Vermiform appendix (tissue), 1 donor: ENCODE measurements around a stretch of chr5.

- PRO-cap: no peak
Observed at GRCh38 chr5:107594389-107595117, 76.2 kb downstream of the EFNA5 start.

DNA sequence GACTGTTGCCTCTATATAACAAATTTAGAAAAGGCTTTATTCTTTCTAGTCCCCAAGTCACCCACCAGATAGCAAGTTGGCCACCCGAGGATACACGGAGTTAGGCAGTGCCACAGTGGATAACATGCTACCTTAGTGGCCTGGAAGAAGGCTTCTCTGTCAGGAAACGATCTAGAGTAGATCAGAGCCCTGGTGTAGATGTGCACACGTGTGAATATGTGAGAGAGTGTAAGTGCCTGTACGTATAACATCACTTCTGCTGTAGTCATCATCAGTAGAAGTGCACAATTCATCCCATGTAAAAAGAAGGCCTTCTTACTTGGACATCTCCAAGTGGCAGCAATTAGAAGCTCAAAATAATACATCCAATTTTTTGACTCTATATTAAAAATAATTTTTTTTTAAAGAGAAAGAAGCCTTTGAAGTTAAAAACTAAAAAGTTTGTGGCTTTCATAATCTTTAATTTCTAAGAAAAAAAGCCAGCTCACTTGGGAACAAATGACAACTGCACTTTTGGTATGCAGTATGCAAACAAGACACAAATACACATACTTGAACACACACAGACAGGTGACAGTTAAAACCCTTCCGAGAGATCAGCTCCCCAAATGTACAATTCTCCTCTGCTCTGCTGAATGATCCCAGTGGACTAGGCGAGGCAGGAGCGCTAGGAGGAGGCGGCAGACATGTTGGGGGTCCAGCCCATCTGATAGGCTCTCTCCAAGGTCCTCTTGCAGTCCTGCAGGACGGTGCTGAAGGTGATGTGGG is 190.5 kb upstream of the EFNA5 start:
- PRO-cap: no peak

GRCh38 chr5:108081973-108082418 is 299.9 kb downstream of the FBXL17 start:
- PRO-cap: no peak

DNA sequence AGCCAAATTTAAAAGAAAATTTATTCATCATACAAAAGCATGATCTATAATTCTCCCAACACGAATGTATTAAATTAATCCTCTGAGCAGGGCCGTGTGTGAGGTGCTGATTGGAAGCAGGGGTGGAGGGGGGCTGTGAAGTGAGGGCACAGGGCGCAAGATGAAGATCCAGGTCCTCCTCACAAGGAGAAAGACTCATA is 206.9 kb downstream of the FBXL17 start:
- PRO-cap: no peak

- PRO-cap: no peak
Observed at GRCh38 chr5:108212889-108213311, 169.0 kb downstream of the FBXL17 start.

DNA sequence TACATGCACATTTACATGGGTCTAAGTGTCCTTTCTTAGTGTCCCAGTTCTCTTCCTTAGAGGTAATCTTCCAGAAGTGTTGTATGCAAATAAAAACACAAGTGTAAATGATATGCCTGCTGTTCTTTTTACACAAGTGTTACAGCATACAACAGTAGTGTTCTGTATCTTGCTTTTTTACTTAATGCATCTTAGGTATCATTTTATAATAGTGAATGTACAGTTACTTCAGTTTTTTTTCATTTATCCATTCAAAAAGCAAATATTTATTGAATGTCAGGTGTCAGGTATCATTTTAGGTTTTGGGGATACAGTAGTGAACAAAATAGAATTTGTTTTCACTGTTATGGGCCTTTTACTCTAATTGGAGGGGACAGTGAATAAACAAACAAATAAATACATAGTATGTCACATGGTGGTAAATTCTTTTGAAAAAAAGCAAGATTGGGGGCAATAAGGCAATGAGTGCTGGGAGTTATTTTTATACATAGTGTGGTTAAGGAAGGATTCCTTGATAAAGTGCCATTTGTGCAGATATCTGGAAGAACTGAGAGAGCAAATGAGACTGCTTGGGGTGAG is 156.2 kb downstream of the FER start:
- PRO-cap: no peak

DNA sequence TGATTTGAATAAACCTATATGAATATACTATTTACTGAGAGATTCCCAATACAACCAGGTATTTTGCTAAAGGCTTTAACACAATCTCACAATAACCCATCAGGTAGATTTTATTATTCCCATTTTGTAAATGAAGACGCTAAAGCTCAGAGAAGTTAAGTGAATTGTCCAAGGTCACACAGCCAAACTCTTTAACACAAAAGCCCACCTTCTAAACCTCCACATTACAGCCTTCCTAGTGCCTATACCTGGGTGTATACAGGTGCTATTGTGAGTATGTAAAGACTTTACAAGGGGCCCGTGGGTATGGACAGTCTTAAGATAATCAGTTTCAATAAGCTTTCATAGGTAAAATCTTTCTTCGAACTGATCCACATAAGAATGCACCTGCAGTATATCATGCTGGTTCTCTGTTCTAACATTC is 59.2 kb downstream of the PJA2 start:
- PRO-cap: no peak

DNA sequence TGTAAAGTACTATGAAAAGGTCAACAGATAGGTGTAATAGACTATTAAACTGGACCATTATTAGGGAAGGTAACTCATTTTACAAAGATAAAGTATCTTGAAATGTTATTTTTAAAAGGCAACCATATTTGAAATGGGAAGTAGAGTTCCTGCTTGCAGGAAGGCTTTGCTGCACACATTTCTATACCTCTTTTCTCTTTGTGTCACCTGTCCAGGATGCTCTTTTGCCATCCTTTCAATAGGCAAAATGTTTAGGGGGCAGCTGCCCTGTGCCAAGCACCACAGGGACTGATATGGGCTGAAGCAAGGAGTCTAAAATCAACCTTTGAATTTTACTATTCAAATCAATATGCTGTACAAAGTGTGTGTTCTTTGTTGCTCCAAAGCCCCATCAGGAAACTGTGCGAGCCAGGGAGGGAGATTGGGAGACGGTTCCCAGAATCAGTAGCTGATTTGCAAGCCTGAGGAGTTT is 16.1 kb upstream of the MAN2A1 start:
- PRO-cap: no peak

GRCh38 chr5:109713272-109713881 is 23.6 kb downstream of the MAN2A1 start:
- PRO-cap: no peak

DNA sequence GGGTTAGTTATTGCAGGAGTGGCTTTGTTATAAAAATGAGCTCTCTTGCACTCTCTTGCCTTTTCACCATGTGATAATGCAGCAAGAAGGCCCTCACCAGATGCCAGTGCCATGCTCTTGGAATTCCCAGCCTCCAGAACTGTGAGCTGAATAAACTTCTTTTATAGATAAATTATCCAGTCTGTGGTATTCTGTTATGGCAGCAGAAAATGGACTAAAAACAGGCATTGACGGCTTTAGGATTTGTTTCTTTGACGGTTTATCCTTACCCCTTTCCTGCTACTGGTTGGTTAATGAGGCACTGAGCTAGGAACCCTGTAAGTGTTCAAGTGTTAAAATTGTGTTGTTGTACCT is 161.7 kb downstream of the MAN2A1 start:
- PRO-cap: no peak

GRCh38 chr5:111227135-111227615 is 3.0 kb downstream of the CAMK4 start:
- PRO-cap: no peak

GRCh38 chr5:112028110-112028514 is 271.1 kb upstream of the NREP start:
- PRO-cap: unidirectional peak, minus-strand start at chr5:112028274

DNA sequence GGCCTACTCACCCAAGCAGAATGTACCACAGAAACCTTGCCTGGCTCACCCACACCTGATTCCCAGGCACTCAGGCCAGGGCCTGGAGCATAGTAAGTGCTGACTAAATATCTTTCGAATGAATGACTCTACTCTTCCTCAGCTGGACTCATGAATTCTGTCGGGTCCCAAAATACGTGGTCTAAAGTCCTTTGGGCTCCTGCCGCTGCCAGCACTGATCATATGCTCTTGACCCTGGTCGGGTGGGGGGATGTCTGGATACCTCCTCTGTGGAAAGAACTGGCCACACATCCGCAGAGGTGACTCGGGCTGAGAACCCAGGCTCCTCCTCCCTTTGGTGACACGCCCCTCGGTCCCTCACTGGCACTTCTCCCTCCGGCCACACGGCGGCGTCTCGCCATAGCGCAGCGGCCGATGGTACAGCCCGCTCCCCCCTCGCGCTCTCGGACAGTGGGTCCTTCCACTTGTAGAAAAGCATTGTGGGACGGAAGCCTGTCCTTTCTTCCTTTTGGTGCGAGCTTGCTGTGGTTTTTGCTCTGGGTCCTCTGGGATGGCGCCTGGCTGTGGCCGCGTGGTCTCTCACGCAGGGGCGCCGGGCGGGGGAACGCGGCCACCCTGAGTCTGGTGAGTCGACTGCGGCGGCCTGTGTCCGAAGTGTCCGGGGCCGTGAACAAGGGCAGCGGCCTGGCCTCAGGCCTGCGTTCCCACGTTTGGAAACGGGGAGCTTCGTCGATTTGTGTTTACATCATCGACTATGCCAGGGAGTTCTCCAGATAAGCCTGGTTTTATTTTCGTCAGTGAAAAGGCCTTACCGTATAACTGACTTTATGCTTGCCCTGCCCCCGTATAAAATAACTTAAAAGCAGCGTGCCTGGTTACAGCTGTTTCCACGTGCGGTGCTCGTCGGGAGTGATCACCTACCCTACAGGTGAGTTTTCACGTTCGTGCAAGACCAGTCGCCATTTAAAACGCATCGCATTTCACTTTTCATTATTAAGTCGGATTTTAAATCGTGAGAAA is 258.4 kb downstream of the EPB41L4A start:
- PRO-cap: bidirectional peak, plus-strand start at position 499 of the sequence, minus-strand start at position 443 of the sequence; unidirectional peak, minus-strand start at position 914 of the sequence

DNA sequence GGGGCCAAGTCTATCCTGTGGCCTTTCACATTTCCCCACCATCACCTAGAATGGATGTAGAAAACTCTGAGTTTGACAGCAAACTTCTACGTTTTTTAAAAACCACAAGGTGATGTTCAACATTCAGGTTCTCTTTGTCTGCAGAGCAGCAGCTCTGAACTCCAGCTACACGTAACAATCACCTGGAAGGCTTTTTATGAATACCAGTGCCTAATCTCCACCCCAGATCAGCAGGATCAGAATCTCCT is 44.3 kb downstream of the EPB41L4A start:
- PRO-cap: no peak

- PRO-cap: bidirectional peak, plus-strand start at chr5:112707575, minus-strand start at chr5:112707376; unidirectional peak, plus-strand start at chr5:112707777; bidirectional peak, plus-strand start at chr5:112707863, minus-strand start at chr5:112707865
Observed at GRCh38 chr5:112707283-112708446, 30.0 kb upstream of the APC start.

- PRO-cap: no peak
Observed at GRCh38 chr5:112876264-112877057, 15.4 kb downstream of the SRP19 start.

GRCh38 chr5:113218196-113218507 is 216.6 kb downstream of the TSSK1B start:
- PRO-cap: no peak

DNA sequence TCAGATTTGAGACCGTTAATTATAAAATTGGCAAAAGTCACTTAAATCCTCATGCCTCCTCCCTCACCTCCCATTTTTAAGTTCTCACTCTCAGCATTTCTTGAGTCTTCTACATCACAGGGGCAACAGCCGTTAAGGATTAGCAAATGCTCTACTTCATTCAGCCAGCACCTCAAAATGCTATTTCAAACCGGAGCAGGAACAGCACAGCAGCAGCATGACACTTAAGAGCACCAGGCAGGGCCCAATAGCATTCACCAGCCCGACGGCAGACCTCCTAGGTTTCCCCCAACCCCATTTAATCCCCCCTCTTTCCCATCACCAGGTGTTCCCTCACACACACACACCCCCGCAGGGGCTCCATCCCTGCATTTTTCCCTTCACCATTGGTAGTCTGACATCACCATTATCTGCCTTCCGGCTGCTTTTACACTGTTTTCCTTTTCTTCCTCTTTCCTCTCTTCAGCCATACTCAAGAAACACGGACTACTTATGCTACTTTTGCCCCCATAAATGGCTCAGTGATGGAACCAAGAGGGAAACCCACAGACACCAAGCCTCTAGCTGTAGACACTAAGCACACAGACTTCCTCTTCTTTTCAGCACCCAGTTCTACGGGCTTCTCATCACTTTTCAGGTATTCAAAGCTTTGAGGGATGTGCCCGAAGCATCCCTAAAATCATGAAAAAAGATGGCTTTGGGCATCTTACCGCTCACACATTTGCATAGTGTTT is 141.7 kb downstream of the TSSK1B start:
- PRO-cap: unidirectional peak, plus-strand start at position 188 of the sequence

DNA sequence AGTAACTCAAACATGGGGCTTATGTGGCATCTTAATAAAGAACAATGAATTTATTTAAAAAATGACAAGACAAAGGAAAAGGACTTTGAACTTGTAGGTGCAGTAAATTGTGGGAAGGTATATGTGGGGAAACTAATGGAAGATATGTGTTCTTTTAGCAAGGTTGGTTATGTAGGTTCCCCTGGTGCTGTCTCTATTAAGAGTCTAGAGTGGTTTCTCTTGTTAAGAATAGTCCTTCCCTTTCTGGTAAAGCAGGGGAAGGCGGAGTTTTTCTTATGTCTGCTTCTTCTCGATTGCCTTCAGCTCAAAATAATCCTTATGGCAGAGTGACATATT is 2.2 kb downstream of the YTHDC2 start:
- PRO-cap: no peak

- PRO-cap: no peak
Observed at GRCh38 chr5:113548600-113549236, 35.2 kb downstream of the YTHDC2 start.